IMR-90 (cell line): ENCODE measurements around the genes ANOS1 and FAM9A.

- RRBS, result no CpG with 5 or more reads among the region's 4 CpGs
CAGE:
- cytosol, long polyA plus RNA, result no peak
- long polyA plus RNA, result no peak
- nucleus, long polyA plus RNA, result no peak
Observed at GRCh38 chrX:6898382-6898956, 249.0 kb upstream of the STS start.

DNA sequence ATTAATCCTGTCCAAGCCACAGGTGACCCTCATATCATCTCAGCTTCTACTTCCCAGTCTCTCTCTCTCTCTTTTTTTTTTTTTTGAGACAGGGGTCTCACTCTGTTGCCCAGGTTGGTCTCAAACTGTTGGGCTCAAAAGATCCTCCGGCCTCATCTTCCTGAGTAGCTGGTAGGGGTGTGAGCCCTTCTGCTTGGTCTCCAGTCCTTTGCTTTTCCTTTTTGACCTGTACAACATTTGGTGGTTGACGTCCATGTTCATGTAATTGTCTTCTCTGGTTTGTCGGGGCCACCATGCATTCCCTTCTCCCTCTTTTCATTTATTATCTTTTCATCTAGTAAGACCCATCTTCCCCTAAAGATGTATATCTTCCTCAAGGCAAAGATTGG lies 105.7 kb upstream of the STS start:
- RRBS, result no CpG with 5 or more reads among the region's 3 CpGs
CAGE:
- cytosol, long polyA plus RNA, result no peak
- long polyA plus RNA, result no peak
- nucleus, long polyA plus RNA, result no peak

DNA sequence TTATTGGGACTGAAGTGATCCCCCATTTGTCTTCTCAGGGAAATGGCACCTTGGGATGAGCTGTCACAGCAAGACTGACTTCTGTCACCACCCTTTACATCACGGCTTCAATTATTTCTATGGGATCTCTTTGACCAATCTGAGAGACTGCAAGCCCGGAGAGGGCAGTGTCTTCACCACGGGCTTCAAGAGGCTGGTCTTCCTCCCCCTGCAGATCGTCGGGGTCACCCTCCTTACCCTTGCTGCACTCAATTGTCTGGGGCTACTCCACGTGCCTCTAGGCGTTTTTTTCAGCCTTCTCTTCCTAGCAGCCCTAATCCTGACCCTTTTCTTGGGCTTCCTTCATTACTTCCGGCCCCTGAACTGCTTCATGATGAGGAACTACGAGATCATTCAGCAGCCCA lies 111.4 kb upstream of the PUDP start:
- RRBS, result no CpG with 5 or more reads among the region's 9 CpGs
CAGE:
- cytosol, long polyA plus RNA, result no peak
- long polyA plus RNA, result no peak
- nucleus, long polyA plus RNA, result no peak

GRCh38 chrX:7925843-7926201 lies 1.4 kb downstream of the PNPLA4 start:
- RRBS, result no CpG with 5 or more reads among the region's 5 CpGs
CAGE:
- cytosol, long polyA plus RNA, result no peak
- long polyA plus RNA, result no peak
- nucleus, long polyA plus RNA, result no peak

- RRBS, result no CpG with 5 or more reads among the region's 27 CpGs
CAGE:
- cytosol, long polyA plus RNA, result no peak
- long polyA plus RNA, result no peak
- nucleus, long polyA plus RNA, result no peak
Observed at GRCh38 chrX:8465214-8465732, 643 bp downstream of the VCX3B start.

- RRBS, result 2% methylated on average over 48 of the region's 101 CpGs
CAGE:
- cytosol, long polyA plus RNA, result no peak
- long polyA plus RNA, result no peak
- nucleus, long polyA plus RNA, result no peak
Observed at GRCh38 chrX:8731588-8732718, at the start of gene ANOS1. ANOS1 (minus strand) TSS chrX:8732137.

DNA sequence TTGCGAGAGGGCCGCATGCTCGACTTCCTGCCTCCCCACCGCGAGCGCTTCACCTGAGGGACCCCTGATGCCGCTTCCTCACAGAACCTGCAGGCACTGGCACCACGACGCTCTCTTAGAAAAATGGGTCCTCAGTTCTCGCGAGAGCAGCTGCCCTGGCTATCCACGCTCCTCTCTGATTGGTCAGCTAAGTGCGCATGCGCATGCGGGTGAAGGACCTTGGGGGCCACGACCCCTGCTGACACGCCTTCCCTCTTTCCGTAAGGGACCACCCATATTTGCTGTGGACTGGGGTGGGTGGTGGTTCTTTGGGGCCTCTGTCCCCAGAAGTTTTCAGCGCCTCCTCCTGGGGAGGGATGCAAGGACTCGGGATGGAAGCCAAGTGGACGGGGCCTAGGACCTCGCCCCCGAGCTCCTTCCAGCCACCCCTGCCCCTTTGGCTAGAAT lies at the start of gene FAM9A:
Gene FAM9A (minus strand): TSS at position 126 of the 447 bp plus-strand sequence.
- RRBS, result no CpG with 5 or more reads among the region's 23 CpGs
CAGE:
- cytosol, long polyA plus RNA, result no peak
- long polyA plus RNA, result no peak
- nucleus, long polyA plus RNA, result no peak

GRCh38 chrX:8987607-8988170 lies 46.2 kb downstream of the FAM9B start:
- RRBS, result 64% methylated on average over 2 of the region's 5 CpGs
CAGE:
- cytosol, long polyA plus RNA, result no peak
- long polyA plus RNA, result no peak
- nucleus, long polyA plus RNA, result no peak

DNA sequence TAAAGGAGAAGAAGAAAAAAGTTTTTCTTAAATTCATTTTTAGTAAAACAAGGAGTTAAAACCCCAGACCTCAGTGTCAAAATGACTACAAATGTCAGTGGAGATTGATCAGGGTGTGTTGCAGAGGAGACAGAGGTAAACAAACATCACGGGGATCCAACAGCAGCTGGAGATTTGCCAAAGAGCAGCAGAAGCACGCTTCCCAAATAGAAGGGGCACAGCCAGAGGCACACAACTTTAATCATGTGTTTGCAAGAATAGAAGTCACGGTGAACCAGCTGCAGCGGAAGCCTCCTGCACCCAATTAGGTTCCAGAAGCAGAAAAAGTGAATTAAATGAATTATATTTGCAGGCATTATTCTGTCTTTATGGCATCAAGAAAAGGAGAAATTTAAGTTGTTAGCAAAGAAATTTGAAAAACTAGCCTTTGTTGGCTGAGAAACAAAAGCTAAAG lies 129.5 kb upstream of the FAM9B start:
- RRBS, result no CpG with 5 or more reads among the region's 4 CpGs
CAGE:
- cytosol, long polyA plus RNA, result no peak
- long polyA plus RNA, result no peak
- nucleus, long polyA plus RNA, result no peak

- RRBS, result no CpG with 5 or more reads among the region's 5 CpGs
CAGE:
- cytosol, long polyA plus RNA, result no peak
- long polyA plus RNA, result no peak
- nucleus, long polyA plus RNA, result no peak
Observed at GRCh38 chrX:9416444-9417092, 48.3 kb upstream of the TBL1X start.

GRCh38 chrX:9677029-9677775 lies 88.4 kb downstream of the GPR143 start:
- RRBS, result no CpG with 5 or more reads among the region's 10 CpGs
CAGE:
- cytosol, long polyA plus RNA, result no peak
- long polyA plus RNA, result no peak
- nucleus, long polyA plus RNA, result no peak

DNA sequence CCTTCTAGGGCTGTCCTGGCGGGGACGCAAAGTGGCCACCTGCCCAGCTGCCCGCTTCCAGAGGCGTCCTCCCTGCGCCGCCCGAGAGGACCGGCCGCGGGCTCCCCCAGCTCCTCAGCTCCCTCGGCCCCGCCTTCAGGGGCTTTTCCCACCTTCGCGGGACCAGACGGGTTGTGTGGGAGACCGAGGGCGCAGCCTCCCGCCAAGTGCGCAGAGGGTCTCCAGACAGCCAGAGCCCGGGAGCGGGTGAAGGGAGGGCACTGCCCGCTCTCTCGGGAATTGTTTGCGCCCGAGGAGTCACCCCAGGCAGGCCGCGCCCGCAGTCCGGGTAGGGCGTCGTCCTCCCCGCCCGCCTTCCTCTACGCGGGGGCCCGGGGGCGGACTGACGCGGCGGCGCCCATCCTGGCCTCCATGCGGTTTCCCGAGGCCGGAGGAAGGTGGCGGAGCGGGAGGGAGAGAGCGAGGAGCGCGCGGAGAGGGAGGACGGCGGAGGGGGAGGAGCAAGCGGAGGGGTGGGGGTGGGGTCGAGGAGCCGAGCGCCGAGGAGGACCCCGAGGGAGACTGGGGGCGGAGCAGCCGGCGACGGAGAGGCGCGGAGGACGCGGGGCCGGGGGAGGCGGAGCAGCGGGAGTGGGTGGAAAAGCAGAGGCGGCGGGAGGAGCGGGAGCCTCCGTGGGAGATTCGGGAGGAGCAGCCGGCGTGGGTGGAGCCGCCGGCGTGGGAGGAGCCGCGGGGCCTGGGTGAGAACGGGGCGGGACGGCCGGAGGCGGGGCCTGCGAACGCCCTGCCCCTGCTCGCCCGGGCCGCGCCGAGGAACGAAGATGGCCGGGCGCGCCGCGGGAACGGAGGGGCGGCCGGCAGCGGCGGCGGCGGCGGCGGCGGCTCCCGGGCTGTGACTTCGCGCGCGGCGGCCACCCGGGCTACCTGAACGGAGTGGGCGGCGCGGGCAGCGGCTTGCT lies 47.6 kb downstream of the CLDN34 start:
- RRBS, result 18% methylated on average over 48 of the region's 121 CpGs
CAGE:
- cytosol, long polyA plus RNA, result no peak
- long polyA plus RNA, result no peak
- nucleus, long polyA plus RNA, result no peak

GRCh38 chrX:10048466-10049077 lies 81.4 kb downstream of the CLDN34 start:
- RRBS, result no CpG with 5 or more reads among the region's 10 CpGs
CAGE:
- cytosol, long polyA plus RNA, result no peak
- long polyA plus RNA, result no peak
- nucleus, long polyA plus RNA, result no peak

- RRBS, result no CpG with 5 or more reads among the region's 4 CpGs
CAGE:
- cytosol, long polyA plus RNA, result no peak
- long polyA plus RNA, result no peak
- nucleus, long polyA plus RNA, result no peak
Observed at GRCh38 chrX:10098804-10099133, 58.0 kb upstream of the CLCN4 start.

- RRBS, result no CpG with 5 or more reads among the region's 13 CpGs
CAGE:
- cytosol, long polyA plus RNA, result no peak
- long polyA plus RNA, result no peak
- nucleus, long polyA plus RNA, result no peak
Observed at GRCh38 chrX:10110921-10111379, 45.8 kb upstream of the CLCN4 start.

- RRBS, result no CpG with 5 or more reads among the region's 21 CpGs
CAGE:
- cytosol, long polyA plus RNA, result no peak
- long polyA plus RNA, result no peak
- nucleus, long polyA plus RNA, result no peak
Observed at GRCh38 chrX:10142092-10142595, 14.6 kb upstream of the CLCN4 start.

GRCh38 chrX:10158247-10158709 lies 1.5 kb downstream of the CLCN4 start:
- RRBS, result 31% methylated on average over 2 of the region's 47 CpGs
CAGE:
- cytosol, long polyA plus RNA, result no peak
- long polyA plus RNA, result no peak
- nucleus, long polyA plus RNA, result no peak

GRCh38 chrX:10619141-10619496 lies 1.3 kb downstream of the MID1 start:
- RRBS, result no CpG with 5 or more reads among the region's 7 CpGs
CAGE:
- cytosol, long polyA plus RNA, result no peak
- long polyA plus RNA, result no peak
- nucleus, long polyA plus RNA, result no peak

GRCh38 chrX:11422906-11424167 lies 130.1 kb downstream of the AMELX start:
- RRBS, result no CpG with 5 or more reads among the region's 7 CpGs
CAGE:
- cytosol, long polyA plus RNA, result no peak
- long polyA plus RNA, result no peak
- nucleus, long polyA plus RNA, result no peak

GRCh38 chrX:12783796-12784245 lies 7.4 kb upstream of the PRPS2 start:
- RRBS, result no CpG with 5 or more reads among the region's 9 CpGs
CAGE:
- cytosol, long polyA plus RNA, result no peak
- long polyA plus RNA, result no peak
- nucleus, long polyA plus RNA, result no peak